Cytotoxic T cell (primary cell): ENCODE measurements around the gene NOMO3.

GRCh38 chr16:15874500-15875128 lies 13.8 kb downstream of the CEP20 start:
- PRO-cap, 2 experiments: no peak in any of the 2 experiments

- PRO-cap, 2 experiments: no peak in any of the 2 experiments
Measured at GRCh38 chr16:15971913-15972517, 22.6 kb downstream of the ABCC1 start.

DNA sequence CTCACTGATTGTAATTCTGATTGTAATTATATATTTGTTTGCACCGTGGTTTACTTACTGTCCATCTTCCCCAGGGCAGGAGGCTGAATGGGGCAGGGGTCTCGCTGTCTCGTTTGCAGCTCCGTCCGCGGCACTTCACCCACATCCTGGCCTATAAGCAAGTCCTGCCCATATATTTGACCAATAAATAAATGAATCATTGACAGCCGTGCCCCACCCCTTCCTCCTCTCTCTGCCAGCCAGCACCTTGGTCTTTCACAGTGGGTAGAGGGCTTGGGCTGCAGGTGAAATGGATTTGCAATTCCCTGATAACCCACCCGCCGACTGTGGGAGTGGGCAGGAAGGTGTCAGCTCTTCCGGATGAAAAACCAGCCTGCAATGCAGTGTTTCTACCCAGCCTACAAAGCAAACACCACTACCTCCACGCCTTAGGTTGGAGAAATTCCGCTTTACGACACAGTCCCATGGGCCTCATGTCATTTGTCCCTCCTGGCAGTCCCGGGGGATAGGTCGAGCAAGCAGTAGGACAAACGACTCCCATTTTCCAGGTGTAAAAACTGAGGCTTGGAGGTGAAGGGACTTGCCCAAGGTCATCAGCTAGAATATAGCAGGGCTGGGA lies 78.9 kb downstream of the ABCC1 start:
- PRO-cap, 2 experiments: no peak in any of the 2 experiments

GRCh38 chr16:16036306-16036863 lies 87.0 kb downstream of the ABCC1 start:
- PRO-cap, 2 experiments: no peak in any of the 2 experiments

DNA sequence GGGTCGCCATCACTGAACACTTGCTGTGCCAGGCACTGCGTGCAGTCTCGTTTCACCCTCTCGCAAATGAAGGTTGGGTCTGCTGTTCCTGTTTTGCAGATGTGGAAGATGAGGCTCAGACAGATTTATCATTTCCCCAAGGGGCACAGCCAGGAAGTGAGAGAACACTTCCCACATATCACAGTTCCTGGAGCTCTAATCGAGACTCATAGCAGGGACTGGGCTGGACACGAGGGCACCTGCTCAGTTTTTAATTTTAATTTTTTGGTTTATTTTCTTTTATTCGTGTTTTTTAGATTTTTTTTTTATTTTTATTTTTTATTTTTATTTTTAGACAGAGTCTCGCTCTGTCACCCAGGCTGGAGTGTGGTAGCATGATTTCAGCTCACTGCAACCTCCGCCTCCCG lies 122.6 kb downstream of the ABCC6 start:
- PRO-cap, 2 experiments: no peak in any of the 2 experiments

- PRO-cap, 2 experiments: no peak in any of the 2 experiments
Measured at GRCh38 chr16:16131473-16132173, 91.7 kb downstream of the ABCC6 start.

- PRO-cap, 2 experiments: no peak in any of the 2 experiments
Measured at GRCh38 chr16:16232302-16232797, at the start of gene NOMO3. Gene NOMO3, plus strand, starts transcription at chr16:16232528.

DNA sequence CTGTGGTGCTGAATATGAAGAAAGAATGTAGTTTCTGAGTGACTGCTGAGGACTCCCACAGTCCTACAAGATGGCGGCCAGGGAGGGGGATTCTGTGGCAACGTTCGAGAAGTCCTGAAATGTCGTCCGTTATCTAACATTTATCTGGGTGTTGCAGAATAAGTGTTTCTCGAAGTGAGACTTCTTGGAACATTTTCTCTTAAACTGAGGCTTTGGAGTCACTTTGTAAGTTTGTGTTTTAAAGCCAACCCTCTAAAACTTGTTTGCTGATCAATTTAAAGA lies 530.4 kb downstream of the XYLT1 start:
- PRO-cap, 2 experiments: no peak in any of the 2 experiments

GRCh38 chr16:17275226-17275834 lies 195.4 kb downstream of the XYLT1 start:
- PRO-cap, 2 experiments: no peak in any of the 2 experiments

GRCh38 chr16:17328790-17329329 lies 141.9 kb downstream of the XYLT1 start:
- PRO-cap, 2 experiments: no peak in any of the 2 experiments

DNA sequence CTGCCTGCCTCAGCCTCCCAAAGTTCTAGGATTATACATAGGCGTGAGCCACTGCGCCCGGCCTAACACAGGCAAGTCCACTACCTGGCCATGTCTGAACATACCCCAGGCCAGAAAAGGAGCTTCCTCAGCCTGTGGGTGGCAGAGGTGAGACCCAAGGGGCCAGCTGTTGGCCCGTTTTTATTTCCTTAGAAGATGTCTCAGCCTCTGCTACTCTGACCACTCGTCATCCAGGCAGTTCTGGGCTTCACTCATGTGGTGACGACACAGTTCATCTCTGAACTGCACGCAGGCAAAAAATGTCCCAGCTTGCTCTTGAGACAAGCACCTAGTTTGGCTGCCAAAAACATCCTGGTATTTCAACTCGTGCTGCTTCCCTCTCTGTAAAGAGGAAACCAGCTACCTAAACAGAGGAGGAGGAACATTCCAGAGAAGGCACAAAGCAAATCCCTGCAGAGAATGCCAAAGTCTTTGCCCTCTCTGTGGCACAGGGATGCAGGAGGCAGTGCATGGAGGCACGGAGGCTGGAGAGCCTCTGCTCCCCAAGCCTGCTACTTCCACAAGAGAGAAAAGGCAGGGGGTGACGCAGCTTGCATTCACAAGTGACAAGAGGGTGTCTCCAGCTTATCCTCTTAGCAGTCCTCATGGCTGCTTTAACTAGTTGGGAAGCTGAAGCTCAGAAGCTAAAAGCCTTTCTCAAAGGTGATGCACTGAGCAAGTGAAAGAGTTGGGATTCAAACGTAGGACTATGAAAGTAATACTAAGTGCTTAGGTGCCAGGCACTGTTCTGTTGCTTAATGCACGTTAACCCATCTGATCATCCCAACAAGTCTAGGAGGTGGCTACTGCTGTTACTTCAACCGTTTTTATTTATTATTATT lies 125.6 kb downstream of the XYLT1 start:
- PRO-cap, 2 experiments: no peak in any of the 2 experiments

GRCh38 chr16:17370255-17370784 lies 100.4 kb downstream of the XYLT1 start:
- PRO-cap, 2 experiments: no peak in any of the 2 experiments

DNA sequence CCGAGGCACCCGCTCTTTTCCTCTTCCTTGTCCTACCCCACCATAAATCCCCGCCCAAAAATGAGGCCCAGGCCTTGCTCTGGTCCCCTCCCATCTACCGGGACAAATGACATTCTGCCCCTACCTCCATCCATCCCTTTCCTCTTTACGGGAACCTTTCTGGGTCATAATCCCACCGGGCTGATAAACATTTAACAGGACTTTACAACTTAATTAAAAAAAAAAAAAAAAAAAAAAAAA lies 1.0 kb downstream of the NOMO2 start:
- PRO-cap, 2 experiments: no peak in any of the 2 experiments

GRCh38 chr16:18863493-18864276 lies 62.3 kb upstream of the ARL6IP1 start:
- PRO-cap, 2 experiments: no peak in any of the 2 experiments

- PRO-cap, 2 experiments: no peak in any of the 2 experiments
Measured at GRCh38 chr16:19291353-19291836, 5.9 kb downstream of the CLEC19A start.

- PRO-cap, 2 experiments: no peak in any of the 2 experiments
Measured at GRCh38 chr16:19294055-19294806, 8.7 kb downstream of the CLEC19A start.

GRCh38 chr16:19444024-19444519 lies 26.4 kb downstream of the TMC5 start:
- PRO-cap, 2 experiments: no peak in any of the 2 experiments

DNA sequence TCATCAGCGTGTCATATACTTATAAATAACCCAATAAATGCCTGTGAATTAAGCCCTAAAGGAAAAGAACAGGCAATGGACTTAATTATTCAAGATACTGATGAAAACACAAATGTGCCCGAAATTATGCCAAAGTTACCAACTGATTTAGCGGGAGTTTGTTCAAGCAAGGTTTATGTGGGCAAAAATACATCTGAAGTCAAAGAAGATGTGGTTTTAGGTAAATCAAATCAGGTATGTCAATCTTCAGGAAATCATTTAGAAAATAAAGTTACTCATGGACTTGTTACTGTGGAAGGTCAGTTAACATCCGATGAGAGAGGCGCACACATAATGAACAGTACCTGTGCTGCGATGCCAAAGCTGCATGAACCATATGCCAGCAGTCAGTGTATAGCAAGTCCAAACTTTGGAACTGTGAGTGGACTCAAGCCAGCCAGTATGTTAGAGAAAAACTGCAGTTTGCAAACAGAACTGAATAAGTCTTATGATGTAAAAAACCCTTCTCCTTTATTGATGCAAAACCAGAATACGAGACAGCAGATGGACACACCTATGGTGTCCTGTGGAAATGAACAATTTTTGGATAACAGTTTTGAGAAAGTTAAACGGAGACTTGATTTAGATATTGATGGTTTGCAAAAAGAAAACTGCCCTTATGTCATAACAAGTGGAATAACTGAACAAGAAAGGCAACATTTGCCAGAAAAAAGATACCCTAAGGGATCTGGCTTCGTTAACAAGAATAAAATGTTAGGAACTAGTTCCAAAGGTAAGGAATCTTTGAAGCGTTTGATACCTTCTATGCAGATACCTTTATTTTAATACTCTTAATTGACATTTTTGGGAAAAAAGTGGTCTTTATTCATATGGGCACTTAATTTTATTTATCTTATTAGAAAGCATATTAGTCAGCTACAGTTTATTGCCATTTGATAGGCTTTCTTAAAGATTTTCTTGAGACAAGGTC lies 13.4 kb downstream of the CCP110 start:
- PRO-cap, 2 experiments: no peak in any of the 2 experiments

DNA sequence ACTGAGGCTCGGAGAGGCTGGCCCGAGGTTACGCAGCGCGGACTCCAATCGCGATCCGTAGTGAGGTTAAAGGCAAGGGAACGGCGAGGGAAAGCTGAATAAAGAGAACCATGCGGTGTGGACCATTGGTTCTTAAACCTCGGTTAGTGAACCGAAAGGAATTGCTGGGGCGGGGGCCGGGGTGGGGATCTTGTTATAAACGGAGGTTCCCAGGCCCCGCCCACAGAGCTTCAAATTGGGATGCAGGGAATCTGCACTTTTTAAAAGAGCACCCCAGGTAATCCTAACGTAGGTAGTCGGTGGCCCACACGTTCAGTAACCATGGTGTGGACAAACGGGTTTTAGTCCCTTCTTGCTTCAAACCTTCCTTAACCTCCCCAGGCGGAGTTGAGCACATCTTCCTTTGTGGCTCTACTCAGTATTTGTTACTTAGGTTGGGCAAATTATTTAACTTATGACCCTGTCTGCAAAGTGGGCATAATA lies 611 bp downstream of the IQCK start:
- PRO-cap, 2 experiments: no peak in any of the 2 experiments

GRCh38 chr16:19785362-19786294 lies 67.6 kb downstream of the IQCK start:
- PRO-cap, 2 experiments: no peak in any of the 2 experiments